Mesenchymal stem cell of adipose (primary cell): Measurements from ENCODE around the gene SLC25A22.

GRCh38 chr11:797819-798740 lies at the start of gene SLC25A22:
Gene SLC25A22 (minus strand): TSS chr11:798281.
- CAGE, long polyA plus RNA, result no peak

- CAGE, long polyA plus RNA, result no peak
Measured at GRCh38 chr11:830131-830720, 2.5 kb downstream of the CRACR2B start.

- CAGE, long polyA plus RNA, result no peak
Measured at GRCh38 chr11:910309-910525, 393 bp downstream of the CHID1 start.

- CAGE, long polyA plus RNA, result no peak
Measured at GRCh38 chr11:926289-927037, 793 bp downstream of the AP2A2 start.

DNA sequence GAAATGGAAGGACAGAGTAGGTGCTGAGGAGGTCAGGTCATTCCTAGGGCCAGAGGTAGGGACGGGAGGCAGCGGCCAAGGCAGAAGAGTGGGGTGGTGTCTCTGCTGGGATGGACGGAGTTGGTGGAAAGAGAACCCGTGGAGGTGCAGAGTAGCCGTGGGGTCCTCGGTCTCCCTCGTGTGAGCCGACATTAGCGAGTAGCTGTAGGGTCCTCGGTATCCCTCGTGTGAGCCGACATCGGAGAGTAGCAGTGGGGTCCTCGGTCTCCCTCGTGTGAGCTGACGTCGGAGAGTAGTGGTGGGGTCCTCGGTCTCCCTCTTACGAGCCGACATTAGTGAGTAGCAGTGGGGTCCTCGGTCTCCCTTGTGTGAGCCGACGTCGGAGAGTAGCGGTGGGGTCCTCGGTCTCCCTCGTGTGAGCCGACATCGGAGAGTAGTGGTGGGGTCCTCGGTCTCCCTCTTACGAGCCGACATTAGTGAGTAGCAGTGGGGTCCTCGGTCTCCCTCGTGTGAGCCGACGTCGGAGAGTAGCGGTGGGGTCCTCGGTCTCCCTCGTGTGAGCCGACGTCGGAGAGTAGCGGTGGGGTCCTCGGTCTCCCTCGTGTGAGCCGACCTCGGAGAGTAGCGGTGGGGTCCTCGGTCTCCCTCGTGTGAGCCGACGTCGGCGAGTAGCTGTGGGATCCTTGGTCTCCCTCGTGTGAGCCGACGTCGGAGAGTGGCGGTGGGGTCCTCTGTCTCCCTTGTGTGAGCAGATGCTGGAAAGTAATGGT lies 49.6 kb downstream of the AP2A2 start:
- CAGE, long polyA plus RNA, result no peak

DNA sequence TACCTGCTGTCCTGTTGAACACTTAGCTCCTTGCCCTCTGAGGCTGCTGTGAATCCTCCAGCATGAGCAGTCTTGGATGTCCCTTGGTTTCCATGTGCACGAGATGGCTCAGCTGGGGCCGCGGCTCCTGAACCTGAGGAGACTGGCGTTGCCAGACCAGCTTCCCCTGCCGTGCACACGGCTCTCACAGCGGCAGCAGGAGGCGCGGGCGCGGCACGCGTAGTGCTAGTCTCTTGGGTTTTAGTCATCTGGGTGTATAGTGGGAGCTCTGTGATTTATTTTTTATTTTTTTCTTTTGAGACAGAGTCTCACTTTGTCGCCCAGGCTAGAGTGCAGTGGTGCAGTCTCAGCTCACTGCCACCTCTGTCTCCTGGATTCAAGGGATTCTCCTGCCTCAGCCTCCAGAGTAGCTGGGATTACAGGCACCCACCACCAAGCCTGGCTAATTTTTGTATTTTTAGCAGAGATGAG lies 54.7 kb downstream of the MUC6 start:
- CAGE, long polyA plus RNA, result no peak

- CAGE, long polyA plus RNA, result no peak
Measured at GRCh38 chr11:1083253-1084307, 47.1 kb upstream of the MUC6 start.

GRCh38 chr11:1391070-1391742 lies 1.5 kb downstream of the BRSK2 start:
- CAGE, long polyA plus RNA, result no peak

- CAGE, long polyA plus RNA, result no peak
Measured at GRCh38 chr11:1460301-1461289, 26.0 kb downstream of the MOB2 start.

GRCh38 chr11:1471292-1471827 lies 15.2 kb downstream of the MOB2 start:
- CAGE, long polyA plus RNA, result no peak

- CAGE, long polyA plus RNA, result no peak
Measured at GRCh38 chr11:1507628-1508083, 21.1 kb upstream of the MOB2 start.

DNA sequence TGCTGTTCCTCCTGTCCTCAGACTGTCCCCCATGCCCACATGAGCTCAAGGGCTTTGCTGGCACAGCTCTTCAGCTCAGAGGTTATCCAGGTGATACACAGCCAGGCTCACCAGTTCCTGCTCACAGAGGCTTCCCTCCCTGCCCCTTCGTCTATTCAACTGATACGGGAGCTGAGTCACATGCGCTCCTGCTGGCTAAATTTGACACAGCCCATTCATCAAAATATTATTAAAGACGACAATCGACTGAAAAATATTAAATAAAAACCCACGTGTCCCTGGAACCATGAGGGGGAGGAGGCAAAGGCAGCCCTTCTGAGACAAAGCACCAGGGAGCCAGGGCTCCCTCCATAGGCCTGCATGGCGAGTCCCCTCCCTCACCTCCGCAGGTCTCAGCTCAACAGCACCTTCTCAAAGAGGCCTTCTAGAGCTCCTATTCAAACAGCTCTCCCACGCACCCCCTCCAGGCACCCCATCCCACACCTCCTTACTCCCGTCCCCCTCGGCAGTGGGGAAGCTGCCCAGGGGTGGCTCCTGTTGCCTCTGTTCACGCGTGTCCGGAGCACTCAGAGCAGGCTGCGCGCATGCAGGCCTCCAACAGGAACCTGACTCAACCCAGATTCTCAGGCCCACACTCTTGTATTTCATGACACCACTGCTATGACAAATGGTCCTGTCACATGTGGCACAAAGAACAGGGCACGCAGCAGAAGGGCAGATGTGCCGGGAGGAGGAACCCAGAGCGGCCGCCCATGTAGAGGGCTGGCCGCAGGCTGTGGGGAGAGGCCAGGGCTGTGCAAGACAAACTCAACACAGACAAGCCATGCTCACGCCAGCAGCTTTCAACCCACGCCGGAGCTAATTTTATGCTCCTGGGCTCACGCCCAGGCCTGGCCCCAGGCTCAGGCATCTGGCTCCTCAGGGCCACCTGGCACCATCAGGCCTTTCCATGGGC lies 40.3 kb downstream of the DUSP8 start:
- CAGE, long polyA plus RNA, result no peak

DNA sequence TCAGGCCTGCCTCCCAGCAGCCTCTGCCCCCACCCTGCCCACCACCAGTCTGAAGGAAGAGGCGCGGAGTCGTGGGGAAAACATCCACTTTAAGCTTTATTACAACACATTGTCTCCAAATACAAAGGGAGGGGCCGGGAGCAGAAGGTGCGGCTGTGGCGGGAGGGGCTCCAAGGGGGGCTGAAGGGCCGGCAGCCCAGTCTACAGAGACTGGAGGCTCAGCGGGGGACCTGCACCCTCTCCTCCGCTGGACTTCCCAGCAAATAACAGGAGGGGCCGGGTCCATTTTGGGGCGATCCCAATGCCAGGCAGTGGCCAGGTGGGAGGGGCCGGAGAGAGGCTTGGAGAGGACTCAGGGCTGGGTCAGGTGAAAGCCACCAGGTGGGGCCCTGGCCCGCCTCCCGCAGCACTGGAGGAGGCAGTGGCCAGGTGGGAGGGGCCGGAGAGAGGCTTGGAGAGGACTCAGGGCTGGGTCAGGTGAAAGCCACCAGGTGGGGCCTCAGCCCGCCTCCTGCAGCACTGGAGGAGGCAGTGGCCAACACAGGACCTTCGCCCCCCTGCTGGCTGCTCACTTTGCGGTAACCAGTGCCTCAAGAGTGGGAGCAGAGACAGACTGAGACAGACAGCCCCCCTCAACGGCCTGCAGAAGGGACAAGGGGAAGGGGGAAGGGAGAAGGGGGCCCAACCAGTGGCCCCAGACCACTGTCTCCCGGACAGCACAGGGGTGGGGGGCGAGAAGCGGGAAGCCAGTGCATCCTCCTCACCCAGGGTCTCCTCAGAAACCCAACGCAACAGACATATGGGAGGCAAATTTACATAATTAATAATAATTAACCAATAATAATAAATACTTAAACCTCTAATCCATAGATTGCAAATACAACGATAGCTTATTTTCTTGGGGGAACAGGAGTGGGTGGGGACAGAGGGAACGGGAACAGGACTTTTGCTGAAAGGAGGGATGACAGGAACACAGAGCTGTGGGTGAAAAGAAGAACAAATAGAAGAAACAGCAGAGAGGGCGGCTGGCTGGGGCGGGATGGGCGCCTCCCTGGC lies 17.8 kb downstream of the DUSP8 start:
- CAGE, long polyA plus RNA, result no peak

DNA sequence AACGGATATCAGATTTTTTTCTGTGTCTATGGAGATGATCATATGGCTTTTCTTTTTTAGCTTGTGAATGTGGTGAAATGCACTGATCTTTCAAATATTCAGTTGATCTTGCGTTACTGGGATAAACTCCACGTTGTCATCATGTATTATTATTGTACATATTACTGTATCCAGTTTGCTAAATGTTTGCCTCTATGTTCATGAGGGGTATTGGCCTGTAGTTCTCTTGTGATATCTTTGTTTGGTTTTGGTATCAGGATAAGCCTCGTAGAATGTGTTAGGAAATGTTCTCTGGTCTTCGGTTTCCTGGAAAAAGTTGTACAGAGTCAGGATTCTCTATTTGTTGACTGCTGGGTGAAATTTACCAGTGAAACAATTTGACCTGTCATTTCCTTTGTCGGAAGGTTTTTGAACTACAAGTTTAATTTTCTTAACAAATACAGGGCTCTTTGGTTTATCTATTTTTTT lies 23.2 kb upstream of the KRTAP5-6 start:
- CAGE, long polyA plus RNA, result no peak

DNA sequence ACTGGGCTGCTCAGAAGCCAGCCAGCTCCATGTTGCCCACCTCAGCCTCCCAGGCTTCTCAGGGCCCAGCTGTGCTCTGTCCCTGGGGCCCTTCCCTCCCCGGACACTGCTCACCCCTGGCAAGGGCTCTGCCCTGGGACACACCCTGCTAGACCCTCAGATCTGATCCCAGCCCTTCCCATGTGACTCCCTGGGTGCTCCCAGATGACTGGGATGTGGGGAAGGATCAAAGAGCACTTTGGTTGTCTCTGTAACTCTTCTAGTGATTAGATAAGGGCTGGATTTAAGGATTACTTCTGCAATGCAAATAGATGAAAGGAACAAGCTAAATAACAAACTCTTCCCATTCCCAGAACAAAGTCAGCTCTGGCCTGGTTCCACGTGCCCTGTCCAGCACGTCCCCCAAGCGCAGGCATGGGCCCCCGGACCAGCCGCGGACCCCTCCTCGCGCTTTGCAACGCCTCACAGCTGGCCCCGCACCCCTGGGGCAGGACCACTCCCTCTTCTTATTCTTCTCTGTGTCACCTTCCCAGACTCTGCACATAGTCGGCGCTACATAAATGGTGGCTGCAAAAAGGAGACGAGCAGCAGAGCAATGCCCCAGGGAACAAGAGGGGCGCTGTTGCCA lies 5.8 kb upstream of the KRTAP5-6 start:
- CAGE, long polyA plus RNA, result no peak

DNA sequence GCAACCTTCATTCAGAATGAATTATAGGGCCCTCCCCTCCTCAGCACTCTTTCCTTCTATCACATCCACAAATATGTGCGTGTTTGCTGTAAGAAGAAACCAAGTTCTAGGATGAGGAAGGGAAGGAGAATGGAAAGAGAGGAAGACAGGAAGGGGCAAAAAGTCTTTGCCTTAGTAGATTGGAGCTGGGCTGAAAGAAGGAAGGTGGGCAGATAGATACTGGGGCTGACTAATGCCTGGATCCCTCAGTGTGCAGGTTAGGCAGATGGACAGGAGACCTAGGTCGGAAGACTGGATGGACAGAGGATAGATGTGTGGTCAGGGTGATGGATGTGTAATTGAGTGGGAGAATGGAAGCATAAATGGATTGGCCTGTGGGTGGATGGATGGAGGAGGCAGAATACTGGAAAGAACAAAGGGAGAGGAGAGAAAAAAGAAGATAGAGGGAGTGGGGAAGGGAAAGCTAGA lies 14.3 kb downstream of the IFITM10 start:
- CAGE, long polyA plus RNA, result no peak

- CAGE, long polyA plus RNA, result no peak
Measured at GRCh38 chr11:1764290-1764851, 644 bp upstream of the CTSD start.

- CAGE, long polyA plus RNA, result no peak
Measured at GRCh38 chr11:1780904-1781610, 17.3 kb upstream of the CTSD start.

DNA sequence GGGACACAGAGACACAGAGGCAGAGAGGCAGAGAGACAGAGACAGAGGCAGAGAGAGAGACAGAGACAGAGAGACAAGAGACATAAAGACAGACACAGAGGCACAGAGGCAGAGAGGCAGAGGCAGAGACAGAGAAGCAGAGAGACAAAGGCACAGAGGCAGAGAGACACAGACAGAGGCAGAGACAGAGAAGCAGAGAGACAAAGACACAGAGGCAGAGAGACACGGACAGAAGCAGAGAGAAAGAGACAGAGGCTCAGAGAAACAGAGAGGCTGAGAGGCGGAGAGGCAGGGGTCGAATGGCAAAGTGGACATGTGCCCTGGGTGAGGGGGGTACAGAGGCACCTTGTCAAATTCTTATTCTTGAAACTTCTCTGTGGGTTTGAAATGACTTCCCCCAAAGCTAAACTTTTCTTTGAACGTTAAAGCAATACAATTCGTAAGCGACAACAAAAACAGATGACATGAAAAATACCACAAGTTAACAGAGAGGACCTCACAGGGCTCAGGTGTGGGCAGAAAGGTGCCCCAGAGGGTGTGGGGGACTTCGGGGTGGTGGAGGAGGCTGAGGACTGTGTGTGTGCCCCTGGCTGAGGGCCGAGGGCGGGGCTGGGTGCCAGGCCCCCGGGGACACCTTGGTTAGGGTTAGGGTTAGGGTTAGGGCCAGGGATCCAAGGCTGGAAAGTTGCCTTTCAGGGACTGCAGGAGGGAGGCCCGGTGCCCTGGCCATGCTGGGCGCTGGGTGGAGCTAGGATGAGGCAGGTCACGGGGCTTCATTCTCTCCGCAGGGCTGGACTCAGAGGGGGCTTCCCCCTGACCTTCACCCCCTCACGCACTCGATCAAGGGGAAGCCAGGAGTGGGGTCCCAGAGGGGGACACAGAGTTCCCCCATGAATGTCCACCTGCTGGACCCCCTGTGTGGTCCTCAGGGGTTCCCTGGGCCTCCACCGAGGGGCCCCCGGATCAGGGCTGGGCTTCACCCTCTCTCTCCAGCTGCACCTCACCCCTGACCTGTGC lies 6.7 kb downstream of the TNNI2 start:
- CAGE, long polyA plus RNA, result no peak

GRCh38 chr11:1853571-1854614 lies 1.0 kb downstream of the LSP1 start:
- CAGE, long polyA plus RNA, result no peak